Neural progenitor cell (in vitro differentiated cells): ENCODE data around the genes PNMA3, ZNF275 and HAUS7.

GRCh38 chrX:149522561-149523387, 17.7 kb upstream of the IDS start:
- RAMPAGE, long total RNA, result no peak

- RAMPAGE, long total RNA, result no peak
Observed at GRCh38 chrX:149818311-149818700, 36.6 kb downstream of the MAGEA9 start.

DNA sequence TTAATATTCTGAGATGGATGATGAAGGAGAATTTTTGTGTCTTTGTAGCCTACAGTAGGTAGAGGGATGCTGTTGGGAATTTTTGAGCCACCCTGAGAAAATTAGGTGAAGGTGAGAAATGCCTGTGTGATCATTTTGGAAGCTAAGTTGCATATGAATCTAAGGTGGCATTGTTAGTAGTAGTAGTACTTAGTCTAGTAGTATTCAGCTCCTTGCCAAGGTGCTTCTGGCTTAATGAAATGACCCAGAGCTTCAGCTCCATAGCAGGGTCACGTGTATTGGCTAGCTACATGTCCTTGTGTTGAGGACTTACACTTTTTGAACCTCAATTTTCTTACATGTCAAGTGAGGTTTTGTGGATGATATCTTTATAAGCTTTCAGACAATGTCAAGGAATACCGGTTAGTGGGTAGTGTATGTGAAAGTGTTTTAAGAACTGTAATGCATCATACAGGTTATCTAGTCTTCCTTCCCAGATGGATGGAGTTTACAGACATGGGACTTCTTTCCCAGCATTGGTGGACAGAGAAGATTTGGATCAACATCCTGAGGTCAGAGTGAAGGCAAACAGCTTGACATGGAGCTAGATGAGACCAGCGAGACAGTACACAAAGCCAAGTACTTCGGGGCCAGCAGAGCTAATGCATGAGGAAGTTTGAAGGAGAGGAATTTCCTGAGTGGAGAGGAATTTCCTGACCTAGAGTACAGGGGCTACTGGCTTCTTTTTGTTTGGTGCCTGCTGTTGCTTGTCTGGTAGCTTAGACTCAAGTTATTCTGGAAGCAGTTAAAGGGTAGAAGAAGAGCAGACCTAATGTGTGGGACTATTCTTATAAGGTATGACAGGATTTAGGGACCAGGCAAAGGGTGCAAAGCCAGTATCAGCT, 68.8 kb upstream of the EOLA2 start:
- RAMPAGE, long total RNA, result no peak

- RAMPAGE, long total RNA, result no peak
Observed at GRCh38 chrX:150508920-150509403, 59.5 kb upstream of the MTM1 start.

DNA sequence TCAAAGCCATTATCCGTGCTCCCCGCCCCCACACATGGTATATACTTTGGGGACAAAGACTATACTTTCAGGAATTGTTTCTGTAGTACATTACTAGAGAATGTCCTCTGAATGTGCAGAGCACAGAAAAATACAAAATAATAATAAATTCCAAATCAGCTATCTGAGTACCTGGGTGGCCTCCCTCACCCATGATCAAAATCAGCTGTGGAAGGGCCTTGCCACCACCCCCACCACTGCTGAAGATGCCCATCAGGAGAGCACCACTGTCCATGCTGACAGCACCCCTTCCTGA, 3.5 kb upstream of the CD99L2 start:
- RAMPAGE, long total RNA, result no peak

DNA sequence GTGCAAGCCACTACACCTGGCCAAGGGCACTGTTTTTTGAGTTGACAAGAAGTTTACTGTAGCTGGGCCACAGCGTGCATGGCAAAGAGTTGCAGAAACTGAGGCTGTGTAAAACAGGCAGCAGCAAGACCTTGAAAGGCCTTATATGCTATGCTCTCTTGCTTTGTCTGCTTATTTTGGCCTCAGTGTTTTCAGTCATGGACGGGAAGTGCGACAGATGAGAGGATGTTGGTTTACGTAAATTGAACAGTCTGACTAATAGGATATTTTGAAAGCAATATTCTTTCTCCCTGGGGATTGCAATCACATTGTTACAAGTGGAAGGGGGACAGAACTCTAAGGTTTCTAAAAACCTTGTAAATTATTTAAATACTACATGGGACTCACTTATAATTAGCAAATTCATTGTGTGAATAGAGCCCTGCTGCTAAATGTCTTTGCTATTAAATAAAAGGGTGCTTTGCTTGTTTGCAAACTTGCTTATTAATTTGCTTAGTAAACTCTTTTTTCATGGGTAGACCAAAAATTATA, 32.3 kb upstream of the MAGEA10 start:
- RAMPAGE, long total RNA, result no peak

GRCh38 chrX:152831637-152832005, 758 bp downstream of the NSDHL start:
- RAMPAGE, long total RNA, result no peak

- RAMPAGE, long total RNA, result no peak
Observed at GRCh38 chrX:152945099-152945942, 47.5 kb downstream of the ZNF185 start.

DNA sequence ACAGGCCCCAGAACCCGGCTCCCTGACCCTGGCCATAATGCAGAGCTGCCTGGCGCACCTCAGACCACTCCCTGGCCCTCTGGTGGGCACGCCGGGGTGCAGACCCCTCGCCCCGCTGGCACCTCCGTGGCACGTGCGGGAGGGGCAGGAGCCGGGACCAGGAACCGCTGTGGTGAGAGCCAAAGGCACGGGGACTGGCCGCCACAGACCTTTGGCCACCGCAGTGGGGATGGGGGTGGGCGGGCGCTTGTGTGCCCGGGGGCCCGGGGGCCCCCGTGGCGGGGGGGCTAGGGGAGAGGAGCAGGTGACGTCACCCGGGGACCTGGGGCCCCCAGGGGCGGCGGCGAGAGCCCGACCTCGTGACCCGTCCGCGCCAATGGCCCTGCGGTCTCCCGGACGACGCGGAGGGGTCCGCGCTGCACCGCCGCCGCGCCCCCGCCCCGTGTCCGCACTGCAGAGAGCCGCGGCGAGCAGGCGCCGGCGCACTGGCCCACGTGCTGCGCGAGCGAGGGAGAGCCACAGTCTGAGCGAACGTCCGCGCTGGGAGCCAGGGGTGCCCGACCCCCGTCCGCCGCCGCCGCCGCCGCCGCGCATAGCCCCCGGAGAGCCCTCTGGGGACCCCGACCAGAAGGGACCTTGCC, at the start of gene PNMA3:
PNMA3 (plus strand) TSS at position 483 of the 641 bp plus-strand sequence.
- RAMPAGE, long total RNA, result no peak

GRCh38 chrX:153333610-153334656, at the start of gene ZNF275:
Gene ZNF275 (plus strand): TSS chrX:153334153.
- RAMPAGE, long total RNA, result no peak

DNA sequence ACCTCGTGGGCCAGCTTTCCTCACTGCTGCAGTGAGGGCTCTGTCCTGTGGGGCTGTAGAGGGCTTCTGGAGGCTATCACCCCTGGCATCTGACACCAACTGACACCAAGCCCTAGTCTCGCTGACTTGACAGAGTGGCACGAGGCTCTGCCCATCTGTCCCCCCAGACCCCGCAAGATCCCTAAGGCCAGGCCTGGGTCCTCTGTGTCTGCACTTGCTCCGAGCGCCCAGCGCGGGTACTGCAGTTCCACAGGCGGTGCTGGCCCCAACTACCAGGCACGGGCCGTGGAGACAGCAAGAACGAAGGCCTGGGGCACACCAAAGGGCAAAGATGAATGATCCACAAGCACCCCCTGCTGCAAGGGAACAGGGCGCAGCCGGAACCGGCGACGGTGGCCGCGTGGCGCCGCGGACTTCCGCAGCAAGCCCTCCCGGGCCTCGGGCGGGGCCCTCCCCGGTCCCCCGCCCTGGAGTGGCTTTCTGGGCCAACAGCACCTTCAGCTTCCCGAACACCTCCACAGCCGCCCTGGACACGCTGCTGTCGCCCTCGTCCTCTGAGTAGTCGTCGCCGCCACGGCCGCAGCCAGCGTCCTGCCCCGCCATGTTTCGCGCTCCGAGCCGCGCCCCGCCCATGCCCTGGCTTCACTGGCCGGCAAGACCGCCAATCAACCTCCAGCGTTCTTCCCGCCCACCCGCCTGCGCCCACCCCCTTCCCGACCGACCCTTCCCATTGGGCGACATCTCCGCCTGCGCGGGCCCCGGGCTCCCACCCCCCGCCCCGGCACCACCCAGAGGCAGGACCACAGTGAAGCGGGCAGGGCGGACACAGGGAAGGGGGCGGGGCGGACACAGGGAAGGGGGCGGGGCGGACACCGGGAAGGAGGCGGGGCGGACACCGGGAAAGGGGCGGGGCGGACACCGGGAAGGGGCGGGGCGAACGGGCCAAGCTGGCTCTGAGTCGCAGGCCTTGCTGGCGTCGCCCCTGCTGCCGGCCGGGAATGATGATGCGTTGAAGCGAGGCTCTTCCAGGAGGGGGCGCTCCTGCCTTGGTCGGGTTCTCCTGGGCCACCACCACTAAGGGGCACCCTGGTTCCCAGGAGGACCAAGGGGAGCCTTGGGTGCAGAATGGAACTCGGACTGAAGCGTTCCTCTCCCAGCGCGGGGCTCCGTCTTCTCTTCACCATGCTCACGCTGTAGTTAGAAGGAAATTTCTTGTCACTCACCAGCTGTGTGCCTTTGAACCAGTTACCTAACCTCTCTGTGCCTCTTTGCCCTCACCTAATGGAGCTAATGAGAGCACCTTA, at the start of gene HAUS7:
HAUS7 (minus strand) TSS at position 622 of the 1,304 bp plus-strand sequence.
- RAMPAGE, long total RNA, result start-site peak on the minus strand centred at position 622 of the sequence, 33 bp wide, 28 and 33 reads in 2 replicates

GRCh38 chrX:153626854-153627320, 20.1 kb upstream of the DUSP9 start:
- RAMPAGE, long total RNA, result no peak

DNA sequence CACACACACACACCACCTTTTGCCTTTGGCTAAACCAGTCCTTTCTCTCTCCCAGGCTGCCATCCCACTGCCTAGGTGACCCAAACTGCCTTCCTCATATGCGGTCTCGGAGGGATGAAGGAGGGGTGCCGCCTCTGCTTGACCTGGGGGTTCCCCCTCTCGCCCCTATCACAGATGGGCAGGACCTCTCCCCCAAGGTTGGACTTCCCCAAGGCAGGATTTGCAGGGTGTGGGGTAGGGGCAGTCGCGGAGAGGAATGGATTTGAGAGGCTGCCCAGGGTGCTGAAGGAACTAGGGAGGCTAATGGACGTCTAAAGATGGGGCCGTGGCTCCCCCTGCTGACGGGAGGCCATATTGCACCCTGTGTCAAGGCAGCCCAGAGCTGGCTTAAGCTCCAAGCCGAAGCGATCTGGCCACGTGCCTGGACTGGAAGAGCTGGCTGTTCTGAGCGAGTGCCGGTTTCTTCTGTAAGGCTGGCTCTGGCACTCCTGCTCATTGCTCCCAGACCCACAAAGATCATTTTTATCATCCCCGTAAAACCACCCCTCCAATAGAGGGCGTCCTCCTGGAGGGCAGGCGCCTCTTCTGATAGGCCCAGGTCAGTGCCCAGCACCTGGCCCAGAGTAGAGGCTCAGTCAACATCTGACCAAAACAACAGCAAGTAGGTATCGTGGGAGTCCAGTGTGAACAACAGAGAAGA, 5.7 kb downstream of the PNCK start:
- RAMPAGE, long total RNA, result no peak

DNA sequence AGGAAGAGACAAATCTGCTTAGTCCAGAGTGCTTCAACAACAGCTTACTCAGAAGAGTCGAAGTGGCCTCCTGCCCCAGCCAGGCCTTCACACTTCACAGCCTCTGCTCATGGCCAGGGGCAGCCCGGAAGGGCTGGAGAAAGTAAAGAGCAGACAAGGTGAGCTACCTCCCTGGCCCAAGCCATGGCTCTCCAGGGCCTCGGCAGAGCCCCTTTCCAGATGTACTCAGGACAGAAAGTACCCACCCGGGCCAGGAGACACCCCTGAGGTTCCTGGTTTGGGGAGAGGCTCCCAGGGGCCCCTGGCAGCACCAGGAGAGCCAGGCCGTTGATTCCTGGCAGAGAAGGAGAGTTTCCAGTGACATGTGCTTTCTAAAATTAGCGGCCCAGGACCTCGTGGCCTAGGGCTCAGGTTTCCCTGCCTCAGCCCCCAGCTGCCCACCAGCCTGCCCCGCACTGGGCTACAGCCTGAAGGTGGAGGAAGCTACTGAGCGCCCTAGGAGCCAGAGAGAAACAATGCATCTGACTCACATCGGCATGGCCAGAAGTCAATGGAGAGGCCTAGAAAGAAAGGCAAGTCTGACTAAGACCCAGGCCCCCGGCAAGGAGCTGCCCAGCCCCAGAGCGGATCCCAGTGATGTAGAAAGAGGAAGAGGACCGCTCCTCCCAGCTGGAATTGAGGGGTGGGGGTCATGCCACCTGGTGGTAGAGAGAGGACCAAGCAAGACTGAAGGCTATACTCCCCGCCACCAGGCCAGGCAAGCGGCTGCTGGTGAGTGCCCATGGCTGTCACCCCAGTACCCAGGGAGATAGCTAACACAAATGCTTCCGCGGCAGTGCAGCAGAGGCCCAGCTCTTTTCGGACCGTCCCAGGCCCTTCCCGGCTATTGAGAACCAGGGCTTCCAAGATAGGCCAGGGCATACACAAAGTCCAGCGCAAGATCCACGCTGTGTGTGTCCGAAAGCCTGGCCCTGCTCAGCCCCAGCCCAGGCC, 17.7 kb downstream of the SLC6A8 start:
- RAMPAGE, long total RNA, result no peak

DNA sequence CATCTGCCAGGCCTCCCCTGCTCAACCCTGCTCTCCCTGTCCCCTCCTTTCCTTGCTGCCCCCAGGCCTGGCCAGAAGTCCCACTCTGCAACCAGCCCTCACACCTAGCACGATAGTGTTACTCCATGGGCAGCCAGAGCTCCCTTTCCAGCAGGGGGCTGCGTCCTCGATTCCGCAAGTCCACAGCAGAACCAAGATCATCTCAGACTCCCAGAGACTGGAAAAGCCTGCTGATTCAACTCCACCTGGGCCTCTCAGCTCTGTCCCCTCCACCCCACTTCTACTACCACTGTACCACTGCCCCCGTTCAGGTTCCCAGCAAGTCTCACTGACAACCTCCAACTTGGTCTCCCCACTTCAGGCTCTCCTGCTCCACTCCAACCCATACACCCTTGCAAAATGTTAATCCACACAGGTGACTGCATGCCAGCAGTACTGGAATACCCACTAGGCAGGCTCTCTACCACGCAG, 13.1 kb downstream of the BCAP31 start:
- RAMPAGE, long total RNA, result no peak

DNA sequence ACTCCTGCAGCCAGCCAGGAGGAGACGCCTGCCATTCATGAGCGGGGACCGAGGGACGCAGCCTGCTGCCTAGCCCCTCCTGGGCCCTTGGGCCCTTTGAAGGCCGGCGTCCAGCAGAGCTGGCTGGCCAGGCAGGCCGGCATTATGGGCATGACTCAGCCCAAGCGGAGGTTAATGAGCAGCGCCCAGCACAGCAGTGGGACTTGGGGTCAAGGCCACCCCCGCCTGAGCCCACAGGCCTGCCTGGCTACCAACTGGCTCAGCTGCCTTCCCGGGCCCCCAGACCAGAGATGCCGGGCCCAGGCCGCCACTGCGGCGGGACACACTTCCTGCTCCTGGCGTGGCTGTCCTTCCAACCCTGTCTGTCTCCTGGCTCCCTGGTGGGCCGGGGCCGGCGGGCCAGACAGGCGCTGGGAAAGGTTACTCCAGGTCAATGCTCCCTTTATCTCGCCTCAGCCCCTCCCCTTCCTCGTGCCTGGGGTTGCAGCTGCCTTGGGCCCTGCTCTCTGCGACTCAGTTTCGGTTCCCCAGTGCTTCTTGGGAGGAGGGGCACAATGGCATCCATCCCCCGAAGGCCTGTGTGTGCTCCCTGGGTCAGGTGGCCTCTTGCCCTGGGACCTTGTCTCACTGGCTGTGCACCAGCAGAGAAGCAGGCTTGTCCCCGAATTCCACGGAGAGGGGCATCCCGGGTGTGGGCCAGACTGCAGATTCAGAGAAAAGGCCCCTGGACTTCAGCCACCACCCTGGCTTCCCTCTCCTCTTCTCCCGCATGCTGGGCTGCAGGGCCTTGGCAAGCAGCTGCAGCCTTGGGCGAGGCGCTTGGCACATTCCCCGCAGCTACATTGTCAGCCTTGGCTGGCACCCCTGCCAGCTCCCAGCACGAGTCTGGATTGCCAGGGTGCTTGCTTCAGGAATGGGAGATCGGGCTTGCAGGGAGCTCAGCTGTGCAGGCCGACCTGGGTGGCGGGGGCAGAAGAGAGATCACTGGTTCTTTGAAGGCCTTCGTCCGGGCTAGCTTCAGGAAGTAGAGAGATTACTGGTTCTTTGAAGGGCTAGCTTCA, 2.2 kb downstream of the ABCD1 start:
- RAMPAGE, long total RNA, result no peak

DNA sequence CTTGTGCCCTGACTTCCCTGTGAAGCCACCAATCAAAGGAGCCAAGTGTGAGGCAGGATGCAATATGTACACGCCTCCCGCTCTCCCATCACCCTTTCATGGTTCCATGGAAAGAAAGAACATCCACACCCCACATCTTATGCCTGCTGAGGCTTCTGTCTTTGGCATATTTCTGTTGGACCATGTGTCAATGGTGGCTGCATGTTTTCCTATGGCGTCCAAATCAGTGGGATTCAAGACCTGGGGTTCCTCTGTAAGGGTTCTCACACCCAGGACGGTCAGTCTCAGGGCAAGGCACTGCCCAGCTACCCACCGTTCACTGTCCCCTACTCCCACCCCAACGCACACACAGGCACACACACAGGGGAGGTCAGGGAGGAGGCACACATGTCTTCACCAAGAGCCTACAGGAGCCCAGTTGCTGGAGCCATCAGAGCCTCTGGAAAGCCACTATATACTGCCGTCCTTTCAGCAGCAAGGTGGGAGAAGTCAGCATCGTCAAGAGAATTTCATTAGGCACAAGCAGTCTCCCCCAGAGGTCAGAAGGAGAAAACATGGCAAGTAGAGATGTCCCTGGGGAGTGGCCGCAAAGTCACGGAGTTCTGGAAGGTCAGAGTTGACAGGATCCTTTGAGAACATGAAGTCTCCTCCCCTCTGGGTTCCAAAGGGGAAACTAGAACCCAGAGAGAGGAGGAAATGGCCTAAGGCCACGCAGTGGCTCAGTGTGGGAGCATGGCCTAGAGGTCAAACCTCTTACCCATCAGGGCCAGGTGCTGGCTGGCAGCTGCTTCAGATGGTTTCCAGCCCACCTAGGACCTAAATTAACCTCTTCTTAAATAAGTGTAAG, 1.1 kb downstream of the IDH3G start:
- RAMPAGE, long total RNA, result no peak

DNA sequence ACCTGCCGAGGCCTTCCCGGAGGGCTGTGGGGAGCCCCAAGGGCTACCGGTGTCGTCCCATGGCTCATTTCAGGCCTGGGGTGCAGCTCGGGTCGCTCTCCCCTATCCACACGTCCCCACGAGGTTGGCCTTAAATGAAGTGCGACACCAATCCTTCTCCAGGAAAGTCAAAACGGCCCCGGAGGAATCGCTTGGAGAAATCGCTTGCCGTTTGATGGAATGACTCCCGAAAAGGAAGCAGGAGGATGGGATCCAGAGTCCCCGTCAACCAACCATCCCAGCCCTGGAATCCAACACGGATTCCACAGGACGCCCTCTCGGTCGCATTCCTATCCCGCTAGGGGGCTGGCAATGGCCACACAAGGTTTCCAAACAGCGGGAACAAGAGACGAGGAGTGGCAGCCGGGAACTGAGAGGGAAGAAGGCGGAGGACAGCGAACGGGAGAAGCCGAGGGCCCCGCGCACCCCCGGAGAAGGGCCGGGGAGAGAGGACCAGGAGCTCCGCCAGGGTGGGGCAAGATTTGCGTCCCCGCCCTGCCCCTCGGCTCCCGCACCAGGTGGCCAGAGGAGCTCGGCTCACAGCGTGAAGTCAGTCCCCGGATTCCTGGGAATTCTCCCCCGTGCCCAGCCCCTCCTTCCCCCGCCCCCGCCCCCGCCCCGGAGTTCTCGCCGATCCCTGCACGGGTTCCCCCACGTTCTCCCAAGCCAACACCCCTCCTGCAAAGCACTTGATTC, 1.6 kb downstream of the PDZD4 start:
- RAMPAGE, long total RNA, result no peak

GRCh38 chrX:153830777-153831541, 615 bp upstream of the PDZD4 start:
- RAMPAGE, long total RNA, result no peak

GRCh38 chrX:153882609-153883732, 3.0 kb downstream of the L1CAM start:
- RAMPAGE, long total RNA, result no peak